SJCRH30 (cell line): ENCODE measurements around a stretch of chr13.

DNA sequence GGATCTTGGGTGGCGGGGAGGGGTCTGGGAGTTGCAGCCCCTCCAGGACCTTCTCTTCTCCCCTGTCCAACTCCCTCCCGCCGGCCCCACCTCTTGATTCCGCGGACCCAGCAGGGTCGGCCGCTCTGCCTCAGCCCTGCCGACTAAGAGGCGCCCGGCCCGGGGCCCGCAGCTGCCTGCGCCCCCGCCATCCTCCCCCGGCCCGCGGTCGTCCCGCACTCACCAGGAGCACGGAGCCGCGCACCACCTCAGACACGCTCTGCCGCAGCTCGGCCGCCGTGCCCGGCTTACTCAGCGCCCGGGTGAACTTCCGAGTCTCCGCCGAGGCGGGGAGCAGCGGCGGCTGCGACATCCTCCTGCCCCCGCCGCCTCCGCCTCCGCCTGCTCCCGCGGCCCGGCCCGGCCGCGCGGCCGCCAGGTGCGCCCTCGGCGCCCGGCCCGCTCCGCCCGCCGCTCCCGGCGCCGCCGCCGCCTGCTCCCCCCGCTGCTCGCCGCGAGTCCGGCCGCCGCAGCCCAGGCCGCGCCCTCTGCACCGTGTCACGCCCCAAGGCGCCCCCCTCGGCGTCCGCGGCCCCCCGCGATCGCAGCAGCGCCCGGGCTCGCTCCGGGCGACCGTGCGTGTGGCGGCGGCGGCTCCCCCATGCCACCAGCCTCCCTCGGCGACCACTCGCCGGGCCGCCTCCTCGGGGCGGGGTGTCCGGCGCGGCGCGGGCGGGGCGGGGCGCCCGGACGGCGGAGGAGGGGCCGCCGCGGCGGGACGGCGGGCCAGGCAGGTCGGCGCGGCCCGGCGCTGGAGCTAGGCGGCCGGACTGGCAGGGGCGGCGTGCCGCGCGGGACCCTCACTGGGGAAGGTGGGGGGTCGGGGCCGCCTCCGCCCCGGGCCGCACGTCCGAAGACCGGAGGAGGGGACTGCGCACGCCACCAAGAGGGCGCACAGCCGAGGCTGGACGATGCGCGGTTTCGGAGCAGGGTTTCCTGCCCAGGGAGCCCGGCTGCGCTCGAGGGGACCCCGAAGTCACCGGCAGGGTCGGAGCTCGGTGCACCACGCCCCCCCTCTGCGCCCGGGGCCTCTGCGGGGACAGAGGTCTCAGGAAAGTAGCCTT lies 108.5 kb upstream of the DOCK9 start:
- RAMPAGE, long total RNA = no peak

DNA sequence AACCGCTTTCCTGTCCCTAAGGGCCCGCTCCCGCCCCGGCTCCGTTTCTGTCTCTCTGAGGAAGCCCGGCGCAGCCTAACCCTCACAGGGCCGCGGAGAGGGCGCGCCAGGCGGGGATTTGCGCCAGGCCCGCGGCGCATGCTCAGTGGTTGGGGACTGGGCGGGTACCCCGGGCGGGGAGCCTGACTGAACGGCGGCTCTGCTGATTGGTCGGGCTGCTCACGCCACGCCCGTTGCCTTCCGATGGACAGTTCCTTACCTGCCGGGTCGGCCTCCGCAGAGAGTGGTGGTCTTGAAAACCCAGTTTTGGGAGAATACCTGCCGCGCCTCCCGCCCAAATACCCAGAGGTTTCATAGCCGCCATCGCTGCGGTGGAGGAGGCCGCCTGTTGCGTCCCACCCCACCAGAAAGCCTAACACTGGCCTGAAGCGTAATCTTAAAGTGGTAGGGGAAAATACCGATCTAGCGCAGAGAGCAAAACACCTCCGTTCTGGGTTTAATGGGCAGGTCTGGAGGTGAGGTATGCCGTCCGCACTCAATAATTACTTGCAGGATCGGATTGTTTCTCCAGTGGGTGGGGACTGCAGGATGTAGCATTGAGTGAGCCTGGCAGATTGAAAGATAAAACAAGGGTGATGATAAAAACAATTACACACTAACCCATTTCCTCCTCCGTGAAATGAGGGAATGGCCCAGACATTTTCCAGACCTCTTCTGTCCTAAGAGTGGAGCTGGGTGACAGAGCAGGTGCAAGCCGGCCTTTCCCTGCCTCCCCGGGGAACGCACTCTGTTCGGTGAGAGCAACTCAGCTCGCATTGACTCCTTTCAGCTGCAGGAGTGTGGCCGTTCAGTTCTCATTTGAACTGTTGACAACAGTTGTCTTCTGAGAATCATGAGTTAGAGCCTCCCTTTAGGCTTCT lies 110.0 kb upstream of the DOCK9 start:
- RAMPAGE, long total RNA = no peak

DNA sequence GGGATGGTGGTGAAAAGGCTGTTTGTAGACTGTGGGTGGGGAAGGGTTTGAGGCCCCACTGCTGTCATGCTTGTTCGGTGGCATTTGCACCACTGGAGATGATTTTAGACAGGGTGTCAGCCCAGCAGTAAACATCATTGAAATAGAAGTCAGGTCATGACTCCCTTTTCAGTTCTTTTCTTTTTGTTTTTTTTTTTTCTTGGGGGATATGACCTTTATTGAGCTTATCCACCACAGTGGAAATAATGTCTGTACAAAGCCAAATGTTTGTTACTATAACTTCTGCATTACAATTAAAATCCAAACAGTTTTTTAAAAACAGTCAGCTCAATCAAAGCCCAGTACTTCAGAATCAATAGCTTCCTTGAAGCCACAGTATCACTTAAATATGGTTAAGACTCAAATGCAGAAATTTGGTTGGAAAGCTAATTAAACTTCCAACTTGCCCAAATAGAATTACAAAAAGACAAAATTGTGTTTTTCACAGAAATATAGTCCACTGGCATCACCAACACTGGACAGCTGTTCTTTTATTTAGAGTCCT lies 14.2 kb downstream of the UBAC2 start:
- RAMPAGE, long total RNA = no peak

DNA sequence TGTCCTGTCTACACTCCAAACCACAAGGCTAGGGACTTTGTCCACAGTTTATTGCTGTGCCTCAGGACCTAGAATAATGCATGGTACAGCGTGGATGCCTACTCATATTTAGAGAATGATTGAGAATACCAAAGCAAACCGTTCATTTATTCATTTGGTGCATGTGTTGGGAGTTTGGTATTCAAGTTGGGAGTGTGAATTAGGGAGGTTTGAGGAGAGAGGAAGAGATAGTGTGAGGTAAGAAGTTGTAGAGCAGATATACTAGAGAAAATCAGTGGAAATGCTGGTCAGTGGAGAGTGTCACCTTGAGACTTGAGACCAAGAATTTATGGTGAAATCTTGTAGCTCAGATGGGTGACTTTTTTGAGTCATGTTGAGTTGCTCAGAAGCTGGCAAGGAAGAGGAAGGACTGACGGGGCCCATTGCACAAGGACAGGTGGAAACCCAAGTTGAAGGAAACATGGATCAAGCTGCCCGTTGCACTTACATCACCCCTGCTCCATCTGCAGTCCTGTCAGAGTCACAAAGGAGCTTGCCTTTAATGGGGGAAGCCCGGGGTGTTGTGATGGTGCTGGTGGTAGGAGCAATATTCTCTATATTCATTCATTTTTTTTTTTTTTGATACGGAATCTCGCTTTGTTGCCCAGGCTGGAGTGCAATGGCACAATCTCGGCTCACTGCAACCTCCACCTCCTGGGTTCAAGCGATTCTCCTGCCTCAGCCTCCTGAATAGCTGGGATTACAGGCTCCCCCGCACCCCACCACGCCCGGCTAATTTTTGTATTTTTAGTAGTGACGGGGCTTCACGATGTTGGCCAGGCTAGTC lies 27.2 kb downstream of the UBAC2 start:
- RAMPAGE, long total RNA = no peak

DNA sequence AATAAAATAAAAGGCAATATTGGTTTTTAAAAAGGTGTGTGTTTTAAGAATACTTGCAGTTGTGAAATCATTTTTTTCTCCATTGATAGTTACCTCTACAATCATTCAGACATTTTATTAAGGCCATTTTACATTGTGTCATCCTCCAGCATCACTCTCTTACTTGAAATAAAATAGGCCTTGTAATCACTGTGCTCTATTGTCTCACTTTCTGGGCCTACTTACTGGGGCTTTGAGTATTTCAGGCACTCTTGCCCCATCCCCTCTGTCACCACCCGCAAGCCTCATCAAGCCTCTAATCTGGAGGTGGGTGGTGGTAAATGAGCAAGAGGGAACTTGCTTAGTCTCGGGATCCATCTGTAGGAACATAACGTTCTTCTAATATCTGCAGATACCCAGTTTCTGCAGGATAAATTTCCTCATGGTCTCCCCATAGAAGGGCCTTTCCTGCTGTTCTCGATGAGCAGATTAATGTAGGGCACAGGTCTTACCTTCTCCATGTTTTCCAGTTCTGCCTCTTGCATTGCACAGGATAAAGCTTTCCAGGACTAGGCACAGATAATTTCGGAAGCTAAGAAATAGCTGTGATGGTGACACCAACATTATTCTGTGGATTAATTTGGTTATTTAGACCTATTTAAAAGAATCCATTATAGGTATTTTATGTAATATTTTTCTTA lies 19.5 kb upstream of the GPR18 start:
- RAMPAGE, long total RNA = no peak

- RAMPAGE, long total RNA = no peak
Observed at GRCh38 chr13:99344655-99345223, 37.5 kb upstream of the GPR183 start.

- RAMPAGE, long total RNA = no peak
Observed at GRCh38 chr13:99347836-99348643, 40.8 kb upstream of the GPR183 start.

GRCh38 chr13:99380604-99381303 lies 73.6 kb upstream of the GPR183 start:
- RAMPAGE, long total RNA = no peak

- RAMPAGE, long total RNA = no peak
Observed at GRCh38 chr13:99403740-99404100, 96.5 kb upstream of the GPR183 start.

DNA sequence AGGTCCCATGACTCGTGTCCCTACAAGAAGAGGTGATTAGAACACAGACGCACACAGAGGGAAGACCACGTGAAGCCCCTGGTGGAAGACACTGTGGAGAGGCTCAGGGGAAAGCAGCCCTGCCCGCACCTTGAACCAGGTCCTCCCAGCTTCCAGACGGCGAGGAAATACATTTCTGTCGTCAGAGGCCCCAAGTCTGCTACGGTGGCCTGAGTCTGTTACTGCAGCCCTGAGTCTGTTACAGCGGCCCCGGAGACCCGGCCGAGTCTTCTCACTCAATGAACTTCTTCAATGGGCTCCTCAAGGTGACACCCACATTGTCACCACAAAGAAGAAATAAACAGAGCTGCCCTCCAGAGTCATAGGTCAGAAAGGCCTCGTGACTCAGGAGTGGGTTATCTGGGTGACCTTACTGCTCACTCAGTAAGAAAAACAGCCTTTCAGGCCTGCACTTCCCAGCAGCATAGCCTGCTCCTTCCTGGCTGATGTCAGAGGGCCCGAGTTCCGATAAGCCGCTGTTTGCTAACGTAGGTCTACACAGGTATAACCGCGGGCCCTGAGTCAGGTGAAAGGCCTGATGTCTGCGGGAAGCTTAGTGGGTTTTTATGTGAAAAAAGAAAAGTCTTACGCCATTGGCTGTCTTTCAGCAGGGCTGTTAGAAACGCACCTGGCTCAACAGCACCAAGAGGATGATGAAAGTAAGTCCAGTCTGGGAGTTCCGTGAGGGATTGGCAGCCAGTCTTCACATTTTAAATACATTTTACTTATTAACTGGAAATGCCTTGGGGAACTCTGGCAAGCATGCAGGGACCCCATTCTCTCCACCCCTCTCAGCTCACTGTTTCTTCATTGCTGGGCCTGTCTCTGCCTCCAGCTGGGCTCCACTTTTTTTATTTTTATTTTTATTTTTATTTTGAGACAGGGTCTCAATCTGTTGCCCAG lies 66.8 kb upstream of the TM9SF2 start:
- RAMPAGE, long total RNA = no peak

DNA sequence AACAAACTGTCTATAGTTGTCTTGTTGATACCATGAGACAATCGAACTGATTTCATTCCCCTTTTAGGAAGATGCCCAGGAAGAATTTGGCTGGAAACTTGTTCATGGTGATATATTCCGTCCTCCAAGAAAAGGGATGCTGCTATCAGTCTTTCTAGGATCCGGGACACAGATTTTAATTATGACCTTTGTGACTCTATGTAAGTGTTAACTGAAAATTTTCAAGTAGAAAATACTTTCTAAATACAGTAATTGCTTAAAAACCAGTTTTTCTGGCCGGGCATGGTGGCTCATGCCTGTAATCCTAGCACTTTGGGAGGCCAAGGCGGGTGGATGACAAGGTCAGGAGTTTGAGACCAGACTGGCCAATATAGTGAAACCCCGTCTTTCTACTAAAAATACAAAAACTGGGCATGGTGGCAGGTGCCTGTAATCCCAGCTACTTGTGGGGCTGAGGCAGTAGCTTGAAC lies 42.6 kb downstream of the TM9SF2 start:
- RAMPAGE, long total RNA = no peak

DNA sequence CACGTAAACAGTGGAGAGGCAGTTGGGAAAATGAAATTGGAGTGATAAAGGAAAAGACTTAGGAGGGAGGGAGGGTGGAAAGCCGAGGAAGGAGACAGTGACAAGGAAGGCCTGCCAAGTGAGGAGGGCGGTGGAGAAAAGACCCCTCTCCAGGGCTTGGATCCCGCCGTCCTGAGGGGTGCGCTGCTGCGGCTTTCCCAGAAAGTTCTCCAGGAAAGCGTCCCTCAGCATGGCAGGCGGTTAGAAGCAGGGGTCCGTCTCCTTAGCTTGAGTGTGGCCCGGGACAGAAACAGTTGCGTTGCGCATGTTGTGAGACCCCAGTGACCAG lies 41.2 kb upstream of the CLYBL start:
- RAMPAGE, long total RNA = no peak

GRCh38 chr13:99600333-99600607 lies 6.2 kb upstream of the CLYBL start:
- RAMPAGE, long total RNA = no peak

DNA sequence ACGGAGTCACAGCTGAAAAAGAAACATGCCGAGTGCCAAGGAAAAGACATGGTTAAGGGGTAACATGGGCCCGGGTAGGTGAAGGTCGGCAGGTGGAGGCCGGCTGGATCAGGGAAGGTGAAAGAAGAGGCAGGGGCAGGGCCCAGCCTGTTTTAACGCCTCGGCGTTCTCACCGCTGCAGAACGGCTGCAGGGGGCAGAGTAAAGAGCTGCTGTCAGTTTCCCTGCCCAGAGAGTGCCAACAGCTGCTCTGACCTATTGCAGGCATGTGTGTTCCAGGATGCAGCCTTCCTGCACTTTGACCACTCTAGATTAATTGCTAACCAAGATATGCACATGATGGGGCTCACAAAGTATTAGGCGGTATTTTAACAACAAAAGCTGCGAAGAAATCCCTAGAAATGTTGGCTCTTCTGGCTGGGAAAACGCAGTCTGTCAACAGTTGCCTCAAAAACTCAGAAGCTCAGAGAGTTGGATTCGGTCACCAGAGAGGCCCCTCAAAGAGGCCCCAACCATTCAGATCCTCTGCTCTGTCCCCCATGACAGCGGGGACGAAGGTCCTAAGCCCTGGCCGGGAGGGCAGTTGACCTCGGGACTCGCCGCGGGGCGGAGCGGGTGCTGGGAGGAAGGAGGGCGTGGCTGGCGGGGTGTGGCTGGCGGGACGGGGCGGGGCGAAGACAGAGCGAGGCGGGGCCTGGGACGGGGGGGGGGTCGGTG lies 422 bp upstream of the CLYBL start:
- RAMPAGE, long total RNA = no peak

GRCh38 chr13:99650323-99650758 lies 43.9 kb downstream of the CLYBL start:
- RAMPAGE, long total RNA = no peak

GRCh38 chr13:99655454-99656150 lies 49.1 kb downstream of the CLYBL start:
- RAMPAGE, long total RNA = no peak

DNA sequence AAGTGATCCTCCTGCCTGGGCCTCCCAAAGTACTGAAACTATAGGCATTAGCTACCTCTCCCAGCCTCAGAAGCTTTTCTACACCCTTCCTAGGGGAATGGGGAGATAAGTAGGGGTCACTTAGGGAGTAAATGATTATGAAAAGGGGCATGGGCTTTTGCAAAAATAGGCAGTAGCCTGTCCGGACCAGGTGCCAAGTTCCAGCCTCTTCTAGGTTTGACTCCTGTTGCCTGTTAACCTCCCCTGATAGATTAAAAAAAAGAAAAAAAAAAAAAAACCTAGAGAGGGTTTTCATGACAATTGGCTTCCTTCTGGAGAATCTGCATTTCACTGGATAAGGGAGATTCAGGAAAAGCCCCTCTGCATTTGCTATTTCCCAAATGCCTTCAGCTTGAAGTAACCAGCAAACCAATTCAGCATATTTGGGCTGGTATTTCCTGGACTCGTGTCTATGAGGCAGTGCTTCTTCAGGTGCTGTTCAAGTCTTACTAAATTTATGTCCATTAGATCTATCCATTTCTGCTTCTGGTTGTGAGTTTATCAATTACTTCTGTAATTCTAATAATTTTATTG lies 111.7 kb downstream of the CLYBL start:
- RAMPAGE, long total RNA = no peak

DNA sequence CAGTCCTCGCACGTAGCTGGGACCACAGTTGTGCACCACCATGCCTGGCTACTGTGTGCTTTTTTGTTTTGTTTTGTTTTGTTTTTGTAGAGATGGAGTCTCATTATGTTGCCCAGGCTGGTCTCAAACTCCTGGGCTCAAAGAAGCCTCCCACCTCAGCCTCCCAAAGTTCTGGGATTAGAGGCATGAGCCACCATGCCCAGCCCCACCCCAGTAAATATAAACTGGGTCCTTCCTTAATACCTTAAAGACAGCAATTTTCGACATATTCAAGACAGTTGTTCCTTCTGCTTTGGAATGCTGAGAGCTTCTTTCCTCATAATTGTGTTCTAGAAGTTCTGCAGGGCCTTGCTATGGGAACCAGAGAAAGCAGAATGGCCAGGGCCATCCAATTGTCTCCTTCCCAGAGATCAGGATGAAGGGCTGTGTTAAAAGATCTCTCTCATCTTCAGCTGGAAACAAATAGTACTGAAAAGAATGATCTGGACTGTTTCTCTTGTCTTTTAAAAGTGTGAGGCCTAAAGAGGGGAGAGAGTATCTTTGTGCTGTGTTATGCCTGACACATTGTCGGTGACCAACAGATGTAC lies 122.3 kb downstream of the CLYBL start:
- RAMPAGE, long total RNA = no peak

DNA sequence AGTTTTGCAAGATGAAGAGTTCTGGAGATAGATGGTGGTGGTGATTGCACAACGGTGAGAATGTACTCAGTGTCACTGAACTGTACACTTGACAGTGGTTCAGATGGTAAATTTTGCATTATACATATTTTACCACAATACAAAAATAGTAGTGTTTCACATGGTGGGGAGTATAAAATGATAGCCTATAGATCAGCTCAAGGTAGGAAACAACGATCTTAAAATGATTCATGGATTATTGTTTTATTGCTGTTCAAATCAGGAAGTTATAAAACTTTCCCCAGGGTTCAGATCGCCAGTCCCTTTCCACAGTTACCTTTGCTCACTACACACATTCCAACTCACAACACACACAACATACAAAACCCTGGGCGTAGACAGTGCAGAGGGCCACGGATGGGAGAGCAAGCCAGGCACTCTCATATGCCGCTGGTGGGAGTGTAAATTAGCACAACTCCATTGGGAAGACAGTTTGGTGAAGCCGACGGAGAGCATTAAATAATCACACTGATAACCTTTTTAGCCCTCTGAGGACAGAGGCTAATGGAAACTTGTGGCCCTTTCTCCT lies 145.3 kb downstream of the CLYBL start:
- RAMPAGE, long total RNA = no peak

GRCh38 chr13:99864450-99864916 lies 107.1 kb downstream of the ZIC5 start:
- RAMPAGE, long total RNA = no peak